ENCODE data around the gene NRN1.

DNA sequence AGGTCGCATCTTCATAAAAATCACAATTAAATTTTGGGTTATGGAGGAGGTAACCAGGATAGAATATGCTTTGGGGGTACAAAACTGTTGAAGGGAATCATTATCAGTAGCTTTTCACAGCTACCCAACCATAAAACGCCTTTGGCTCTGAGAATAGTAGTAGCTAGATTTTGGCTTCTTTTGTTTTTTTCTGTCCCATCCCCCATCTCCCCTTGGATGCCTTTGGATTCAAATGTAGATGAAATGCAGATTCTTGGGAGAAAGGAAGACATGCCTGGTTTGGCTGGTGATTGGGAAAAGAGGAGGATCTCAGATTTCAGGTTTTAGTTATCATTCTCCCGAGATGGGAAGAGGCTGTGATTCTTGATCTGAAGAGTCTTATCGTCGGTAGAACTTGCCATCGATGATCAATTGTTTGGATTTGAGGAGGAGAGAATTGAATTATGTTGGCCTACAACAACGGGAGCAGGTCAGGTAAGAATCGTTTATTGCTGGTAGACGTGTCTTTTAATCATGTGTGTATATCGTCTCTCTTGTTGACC, 3.4 kb upstream of the CDYL start:
- PRO-cap, 4 experiments: no peak in any of the 4 experiments
- RAMPAGE, long total RNA, 4 experiments: no peak in any of the 4 experiments

- PRO-cap, 4 experiments: peak in 2 of 4 experiments; most common plus-strand start chr6:5082852 (in 1); most common minus-strand start chr6:5082654 (in 1)
- RAMPAGE, long total RNA, 4 experiments: no peak in any of the 4 experiments
Measured at GRCh38 chr6:5082465-5083202, 2.5 kb upstream of the PPP1R3G start.

GRCh38 chr6:5260595-5260847, 229 bp downstream of the LYRM4 start:
- PRO-cap, 4 experiments: no peak in any of the 4 experiments
- RAMPAGE, long total RNA, 4 experiments: start-site peak on the minus strand in 4 of 4 experiments, at chr6:5260731-5260745 at its widest, 34 to 59 reads per replicate

DNA sequence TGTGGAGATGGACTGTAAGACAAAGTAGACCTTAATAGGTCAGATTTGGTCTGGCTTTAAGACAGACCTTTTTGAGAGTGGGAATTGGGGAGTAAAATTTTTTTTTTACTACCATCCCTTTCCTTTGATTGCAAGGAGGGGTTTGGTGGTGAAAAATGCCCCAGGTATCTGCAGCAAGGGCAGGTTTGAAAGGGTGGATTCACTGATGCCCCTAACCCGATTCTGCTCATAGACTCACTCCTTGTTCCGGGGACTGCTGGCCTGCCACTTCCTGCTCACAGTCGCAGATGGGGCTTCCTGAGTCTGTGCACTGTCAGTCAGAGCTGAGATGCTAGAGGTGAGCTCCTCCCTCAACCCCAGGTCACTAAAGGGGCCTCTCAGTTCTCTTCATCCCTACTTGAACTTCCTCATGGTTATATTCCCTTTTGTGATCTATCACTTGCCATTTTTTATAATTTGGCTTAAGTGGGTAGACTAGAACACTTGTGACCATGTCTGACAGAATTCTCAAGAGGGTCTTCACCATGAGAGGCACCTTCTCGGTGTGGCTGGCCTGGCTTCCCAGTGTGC, 357.9 kb downstream of the FARS2 start:
- PRO-cap, 4 experiments: peak in 2 of 4 experiments; most common minus-strand start position 263 of the sequence (in 2)
- RAMPAGE, long total RNA, 4 experiments: no peak in any of the 4 experiments

DNA sequence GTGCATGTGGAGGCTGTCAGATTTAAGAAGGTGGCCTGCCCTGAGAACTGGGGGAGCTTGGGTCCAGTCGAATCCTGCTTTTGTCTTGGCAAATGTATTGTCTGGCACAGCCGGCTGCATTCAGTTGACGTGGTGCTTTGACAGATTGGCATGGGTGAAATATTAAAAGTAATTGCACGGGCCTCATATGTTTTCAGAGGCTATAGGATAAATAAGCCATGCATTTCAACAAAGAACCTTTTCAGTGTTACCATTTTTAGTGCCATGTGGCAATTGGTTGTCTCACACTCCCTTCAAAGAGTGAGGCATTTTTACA, 361.1 kb downstream of the NRN1 start:
- PRO-cap, 4 experiments: no peak in any of the 4 experiments
- RAMPAGE, long total RNA, 4 experiments: no peak in any of the 4 experiments

DNA sequence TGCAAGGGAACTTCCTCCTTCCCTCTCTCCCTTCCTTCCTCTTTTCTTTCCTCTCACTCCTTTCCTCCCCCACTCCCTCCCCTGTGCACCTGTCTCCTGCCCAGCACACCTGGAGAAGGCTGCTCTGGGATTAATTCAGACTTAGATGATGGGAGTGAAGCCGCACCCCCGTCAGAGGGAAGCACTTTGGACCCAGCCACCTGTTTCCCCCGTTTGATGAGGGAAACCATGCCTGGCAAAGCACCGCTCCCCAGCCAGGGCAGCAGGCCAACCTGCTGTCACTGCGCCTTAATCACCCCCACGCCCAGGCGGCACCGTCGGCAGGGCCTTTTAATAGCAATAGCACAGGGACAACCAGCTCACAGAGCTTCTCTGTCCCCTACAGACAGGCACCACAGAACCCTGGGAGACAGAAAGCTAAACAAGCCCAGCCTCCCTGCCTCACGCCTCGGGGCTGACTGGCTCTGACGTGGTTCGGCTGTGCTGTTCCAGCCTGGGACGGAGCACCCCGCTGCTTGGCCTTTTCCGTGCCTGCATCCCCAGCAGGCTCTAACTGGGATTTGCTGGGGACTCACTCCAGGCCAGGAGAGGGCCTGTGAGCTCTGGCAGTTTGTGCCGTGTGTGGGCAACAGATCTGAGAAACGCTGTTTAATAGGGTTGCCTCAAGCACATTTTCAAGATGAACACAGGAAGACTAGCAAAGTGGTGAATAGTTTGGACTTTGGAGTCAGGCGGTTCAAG, 223.9 kb downstream of the NRN1 start:
- PRO-cap, 4 experiments: no peak in any of the 4 experiments
- RAMPAGE, long total RNA, 4 experiments: no peak in any of the 4 experiments

- PRO-cap, 4 experiments: no peak in any of the 4 experiments
- RAMPAGE, long total RNA, 4 experiments: no peak in any of the 4 experiments
Measured at GRCh38 chr6:5866532-5867196, 140.1 kb downstream of the NRN1 start.

- PRO-cap, 4 experiments: peak in 3 of 4 experiments; most common minus-strand start chr6:5892290 (in 3)
- RAMPAGE, long total RNA, 4 experiments: start-site peak on the plus strand in 2 of 4 experiments, at chr6:5892202-5892283 at its widest, 5 reads per replicate
Measured at GRCh38 chr6:5892057-5892796, 114.5 kb downstream of the NRN1 start.

DNA sequence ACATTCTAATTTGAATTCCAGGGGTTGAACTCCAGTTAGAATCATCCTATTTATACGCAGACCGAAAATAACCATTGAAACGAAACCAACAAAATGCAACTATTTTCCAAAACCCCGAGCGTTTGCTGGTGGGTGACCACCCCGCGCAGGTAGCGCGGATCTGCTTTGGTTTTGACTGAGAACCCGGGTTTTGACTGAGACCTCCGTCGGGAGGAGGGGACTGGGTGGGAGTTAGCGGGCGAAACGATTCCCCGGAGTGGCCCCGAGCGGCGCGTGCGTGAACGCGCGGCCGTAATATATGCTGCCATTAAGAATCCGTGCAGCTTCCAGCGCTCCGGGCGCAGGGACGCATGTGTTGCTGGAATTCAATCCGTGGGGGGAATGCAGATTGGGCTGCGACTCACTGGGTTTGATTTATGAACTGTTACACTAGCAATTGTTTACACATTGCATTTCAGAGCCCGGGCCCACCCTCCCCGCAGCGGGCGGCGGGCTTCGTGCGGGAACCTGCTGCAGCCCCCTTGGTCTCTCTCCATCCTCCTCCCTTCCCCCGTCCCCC, 10.0 kb downstream of the NRN1 start:
- PRO-cap, 4 experiments: peak in 2 of 4 experiments; most common plus-strand start position 246 of the sequence (in 2); most common minus-strand start position 258 of the sequence (in 1)
- RAMPAGE, long total RNA, 4 experiments: no peak in any of the 4 experiments

GRCh38 chr6:6006418-6007169, at the start of gene NRN1:
NRN1 (minus strand) TSS chr6:6006925.
- PRO-cap, 4 experiments: peak in 4 of 4 experiments; most common plus-strand start chr6:6007082 (in 3); most common minus-strand start chr6:6006613 (in 1)
- RAMPAGE, long total RNA, 4 experiments: start-site peak on the minus strand in 4 of 4 experiments, at chr6:6006837-6006971 at its widest, 28 to 128 reads per replicate

DNA sequence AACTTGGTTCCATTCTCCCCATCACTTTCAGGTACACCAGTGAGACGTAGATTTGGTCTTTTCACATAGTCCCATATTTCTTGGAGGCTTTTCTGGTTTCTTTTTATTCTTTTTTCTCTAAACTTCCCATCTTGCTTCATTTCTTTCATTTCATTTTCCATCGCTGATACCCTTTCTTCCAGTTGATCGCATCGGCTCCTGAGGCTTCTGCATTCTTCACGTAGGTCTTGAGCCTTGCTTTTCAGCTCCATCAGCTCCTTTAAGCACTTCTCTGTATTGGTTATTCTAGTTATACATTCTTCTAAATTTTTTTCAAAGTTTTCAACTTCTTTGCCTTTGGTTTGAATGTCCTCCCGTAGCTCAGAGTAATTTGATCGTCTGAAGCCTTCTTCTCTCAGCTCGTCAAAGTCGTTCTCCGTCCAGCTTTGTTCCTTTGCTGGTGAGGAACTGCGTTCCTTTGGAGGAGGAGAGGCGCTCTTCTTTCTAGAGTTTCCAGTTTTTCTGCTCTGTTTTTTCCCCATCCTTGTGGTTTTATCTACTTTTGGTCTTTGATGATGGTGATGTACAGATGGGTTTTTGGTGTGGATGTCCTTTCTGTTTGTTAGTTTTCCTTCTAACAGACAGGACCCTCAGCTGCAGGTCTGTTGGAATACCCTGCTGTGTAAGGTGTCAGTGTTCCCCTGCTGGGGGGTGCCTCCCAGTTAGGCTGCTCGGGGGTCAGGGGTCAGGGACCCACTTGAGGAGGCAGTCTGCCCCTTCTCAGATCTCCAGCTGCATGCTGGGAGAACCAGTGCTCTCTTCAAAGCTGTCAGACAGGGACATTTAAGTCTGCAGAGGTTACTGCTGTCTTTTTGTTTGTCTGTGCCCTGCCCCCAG, 130.4 kb downstream of the F13A1 start:
- PRO-cap, 4 experiments: no peak in any of the 4 experiments
- RAMPAGE, long total RNA, 4 experiments: no peak in any of the 4 experiments

DNA sequence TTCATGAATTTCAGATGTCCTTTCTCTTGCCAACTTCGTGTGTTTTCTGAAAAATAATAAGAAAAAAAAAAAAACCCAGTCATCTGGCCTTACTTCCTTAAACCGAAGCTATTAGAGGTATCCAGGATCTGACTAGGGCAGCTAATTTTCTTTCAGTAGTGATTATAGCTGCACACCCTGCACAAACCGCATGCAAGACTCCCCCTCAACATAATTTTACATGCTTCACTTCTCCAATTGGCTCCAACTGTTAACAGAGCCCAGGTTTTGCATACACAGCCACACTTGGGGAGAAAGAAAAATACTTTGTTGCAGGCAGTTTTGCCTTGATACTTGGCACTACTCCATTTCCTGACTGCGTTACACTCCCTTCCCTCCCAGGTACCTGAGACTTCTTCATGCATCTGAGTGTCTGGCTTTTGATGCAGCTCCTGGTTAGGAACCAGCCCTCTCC, 11.8 kb upstream of the F13A1 start:
- PRO-cap, 4 experiments: no peak in any of the 4 experiments
- RAMPAGE, long total RNA, 4 experiments: no peak in any of the 4 experiments

DNA sequence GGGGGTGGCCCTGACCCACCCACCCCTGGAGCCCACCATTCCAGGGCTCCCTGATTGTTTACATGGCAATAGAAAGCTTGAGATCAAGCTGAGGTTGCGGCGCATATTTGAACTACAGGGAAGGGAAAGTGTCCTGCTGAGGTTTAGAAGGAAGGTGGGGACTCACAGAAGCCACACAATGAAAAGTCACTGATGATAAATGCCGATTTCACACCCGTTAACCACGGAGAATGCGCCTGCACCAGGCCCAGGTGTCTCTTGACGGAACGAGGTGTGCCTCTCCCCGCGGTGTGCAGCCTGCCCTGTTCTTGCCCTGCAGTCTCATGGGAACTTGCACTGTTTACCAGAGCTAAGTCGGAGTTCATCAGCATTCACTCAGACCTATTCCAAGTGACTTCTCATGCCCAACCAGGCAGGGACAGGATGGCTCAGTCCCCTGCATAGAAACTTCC, 90.3 kb downstream of the LY86 start:
- PRO-cap, 4 experiments: no peak in any of the 4 experiments
- RAMPAGE, long total RNA, 4 experiments: no peak in any of the 4 experiments

GRCh38 chr6:6723599-6723935, 135.0 kb downstream of the LY86 start:
- PRO-cap, 4 experiments: peak in 1 of 4 experiments; most common plus-strand start chr6:6723861 (in 1); most common minus-strand start chr6:6723793 (in 1)
- RAMPAGE, long total RNA, 4 experiments: no peak in any of the 4 experiments

GRCh38 chr6:6734622-6735214, 146.2 kb downstream of the LY86 start:
- PRO-cap, 4 experiments: no peak in any of the 4 experiments
- RAMPAGE, long total RNA, 4 experiments: no peak in any of the 4 experiments

DNA sequence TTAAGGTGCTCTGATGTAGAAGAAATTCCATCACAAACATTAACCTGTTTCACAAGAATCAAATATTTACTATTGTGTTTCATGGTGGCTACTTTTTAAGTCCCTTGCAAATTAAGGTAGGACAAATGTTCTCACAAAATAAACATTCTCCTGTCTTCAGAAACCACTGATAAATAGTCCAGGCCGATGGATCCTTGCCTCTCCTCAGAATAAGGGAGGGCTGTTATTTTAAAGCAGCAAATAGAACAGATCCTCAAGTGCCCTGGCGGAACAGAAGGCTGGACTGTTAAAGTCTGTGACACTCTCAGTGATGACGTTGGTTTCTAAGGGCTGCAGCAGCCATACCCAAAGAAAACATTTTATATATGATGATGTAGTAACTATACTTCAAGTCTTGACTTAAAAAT, 160.4 kb downstream of the LY86 start:
- PRO-cap, 4 experiments: no peak in any of the 4 experiments
- RAMPAGE, long total RNA, 4 experiments: no peak in any of the 4 experiments

GRCh38 chr6:6770541-6770823, 182.0 kb downstream of the LY86 start:
- PRO-cap, 4 experiments: no peak in any of the 4 experiments
- RAMPAGE, long total RNA, 4 experiments: no peak in any of the 4 experiments

- PRO-cap, 4 experiments: no peak in any of the 4 experiments
- RAMPAGE, long total RNA, 4 experiments: no peak in any of the 4 experiments
Measured at GRCh38 chr6:7008426-7009036, 99.2 kb upstream of the RREB1 start.

GRCh38 chr6:7087041-7087398, 20.7 kb upstream of the RREB1 start:
- PRO-cap, 4 experiments: no peak in any of the 4 experiments
- RAMPAGE, long total RNA, 4 experiments: no peak in any of the 4 experiments

- PRO-cap, 4 experiments: no peak in any of the 4 experiments
- RAMPAGE, long total RNA, 4 experiments: no peak in any of the 4 experiments
Measured at GRCh38 chr6:7173689-7174347, 66.1 kb downstream of the RREB1 start.